ENCODE measurements around the gene LGALSL.

- PRO-cap: no peak
Observed at GRCh38 chr2:63994192-63994817, 24.9 kb downstream of the VPS54 start.

- PRO-cap: no peak
Observed at GRCh38 chr2:64012521-64013211, 6.6 kb downstream of the VPS54 start.

DNA sequence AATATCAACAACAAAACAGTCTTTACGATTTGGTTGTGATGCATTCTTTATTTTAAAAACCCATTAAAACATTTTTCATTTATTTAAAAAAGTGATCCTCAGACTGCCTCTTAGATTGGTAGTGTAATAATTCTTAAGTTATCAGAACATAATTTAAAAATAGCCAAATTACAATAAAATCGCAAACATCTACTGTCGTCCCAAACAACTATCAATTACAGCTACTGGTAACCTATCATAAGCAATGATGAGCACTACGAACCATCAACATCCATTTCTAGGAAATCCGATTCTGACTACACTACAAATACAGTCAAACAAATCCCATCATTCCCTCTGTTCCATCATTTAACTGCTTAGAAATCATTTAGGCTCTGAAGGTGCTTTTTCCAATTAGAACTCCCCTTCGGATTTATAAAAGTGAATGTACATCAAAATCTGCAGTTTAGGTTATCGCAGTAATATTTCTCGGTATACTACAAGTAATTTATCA lies 1.6 kb downstream of the VPS54 start:
- PRO-cap: no peak

DNA sequence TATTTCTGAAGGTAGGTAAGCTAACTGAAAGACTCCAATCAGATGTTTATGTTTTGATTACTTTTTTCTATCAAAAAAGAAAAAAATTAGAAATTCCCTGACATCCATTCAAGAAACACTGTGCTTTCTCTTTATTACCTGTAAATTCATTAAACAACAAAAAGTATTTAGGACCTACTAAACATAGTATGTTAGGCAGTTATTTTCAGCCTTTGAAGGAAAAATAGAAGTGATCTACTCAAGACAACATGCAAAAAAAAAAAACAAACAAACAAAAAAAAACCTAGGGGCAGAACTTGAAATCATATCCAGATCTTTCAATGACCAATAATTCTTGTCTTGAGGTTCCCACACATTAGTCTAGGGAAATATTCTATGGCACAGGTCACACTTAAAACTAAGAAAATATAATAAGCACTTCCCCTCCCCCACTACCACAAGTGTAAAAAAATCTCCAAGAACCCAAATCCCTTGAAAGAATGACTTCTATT lies 3.6 kb downstream of the PELI1 start:
- PRO-cap: no peak

DNA sequence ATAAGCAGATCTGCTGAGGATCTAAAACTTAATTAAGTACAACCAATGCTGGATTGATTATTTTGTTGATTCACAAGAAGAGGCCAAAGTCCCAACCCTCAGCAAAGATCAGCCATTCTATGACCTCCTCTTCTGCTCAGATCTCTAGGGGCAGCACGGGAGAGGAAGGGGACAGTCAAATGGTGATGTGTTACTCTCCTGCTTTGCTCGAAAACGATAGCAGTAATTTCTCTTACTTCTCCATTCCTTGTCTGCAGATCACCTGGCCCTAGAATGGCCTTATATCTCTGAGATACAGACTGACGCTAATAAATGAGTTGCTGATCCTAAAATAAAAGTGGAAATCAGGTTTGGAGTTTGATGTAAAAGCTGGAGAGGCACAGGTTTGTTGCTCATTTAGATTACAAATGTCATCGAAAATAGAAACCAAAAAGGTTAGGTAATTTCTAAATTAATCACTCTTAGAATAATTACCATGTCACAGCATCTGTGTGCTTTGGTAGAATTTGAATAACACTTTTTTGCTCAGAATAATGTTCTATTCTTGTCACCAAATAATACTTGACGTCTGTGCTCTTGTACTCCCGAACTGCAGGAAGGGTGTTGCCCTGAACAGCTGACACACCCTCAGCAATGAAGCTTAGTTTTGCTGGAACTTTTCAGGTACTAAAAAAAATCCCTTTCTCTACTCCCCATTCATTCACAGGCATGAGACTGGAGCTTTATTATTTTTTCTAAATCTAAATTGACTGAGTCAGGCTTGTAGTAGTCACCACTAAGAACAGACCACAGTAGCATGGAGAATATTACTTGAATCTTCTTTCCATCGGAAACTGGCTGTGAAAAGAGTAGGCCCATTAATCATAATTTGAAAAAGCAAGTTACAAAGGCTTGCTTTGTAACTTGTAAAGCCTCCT lies 69.9 kb upstream of the PELI1 start:
- PRO-cap: no peak

- PRO-cap: no peak
Observed at GRCh38 chr2:64400622-64401169, 53.3 kb upstream of the LGALSL start.

DNA sequence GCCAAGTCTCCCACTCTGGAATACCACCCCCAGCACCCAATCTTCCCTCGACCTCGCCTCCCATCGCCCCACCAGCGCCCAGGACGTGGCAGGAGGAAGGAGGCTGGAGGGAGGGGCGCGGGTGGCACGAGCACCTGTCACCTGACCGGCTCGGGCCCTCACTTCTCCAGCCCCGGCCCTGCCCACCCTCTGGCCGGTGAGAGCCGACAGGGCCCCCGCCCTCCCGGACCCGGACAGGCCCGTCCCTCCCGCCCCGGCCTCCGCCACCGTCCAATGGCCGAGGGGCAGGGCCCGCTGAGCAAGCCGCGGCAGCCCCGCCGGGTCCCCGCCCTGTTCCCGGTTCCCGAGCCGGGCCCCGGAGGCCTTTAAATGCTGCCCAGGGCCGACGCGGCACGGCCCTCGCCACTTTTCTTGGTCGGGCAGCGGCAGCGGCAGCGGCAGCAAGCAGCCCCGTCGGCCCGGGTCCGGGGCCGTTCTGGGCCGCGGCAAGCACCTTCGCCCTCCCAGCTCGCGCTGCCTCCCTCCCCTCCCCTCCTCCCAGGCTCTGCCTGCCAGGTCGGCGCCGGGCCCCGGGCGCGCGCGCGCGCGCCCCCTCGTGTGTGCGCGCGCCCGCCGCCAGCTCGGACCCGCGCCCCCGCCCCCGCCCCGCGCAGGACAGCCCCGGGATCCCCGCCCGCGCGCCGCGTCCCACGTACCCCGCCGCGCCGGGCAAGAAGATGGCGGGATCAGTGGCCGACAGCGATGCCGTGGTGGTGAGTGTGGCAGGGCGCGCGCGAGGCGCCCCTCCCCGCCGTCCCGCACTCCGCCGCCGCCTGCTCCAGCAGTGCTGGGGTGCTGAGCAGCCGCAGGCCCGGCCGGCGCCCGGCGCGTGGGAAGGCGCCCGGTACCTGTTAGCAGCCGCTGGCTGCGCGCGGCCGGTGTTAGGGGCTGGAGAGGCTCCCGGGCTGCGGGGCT lies at the start of gene LGALSL:
Gene LGALSL (plus strand): TSS at position 333 of the 954 bp plus-strand sequence.
- PRO-cap: bidirectional peak, plus-strand start at position 273 of the sequence, minus-strand start outside the sequence; bidirectional peak, plus-strand start at position 692 of the sequence, minus-strand start at position 515 of the sequence

DNA sequence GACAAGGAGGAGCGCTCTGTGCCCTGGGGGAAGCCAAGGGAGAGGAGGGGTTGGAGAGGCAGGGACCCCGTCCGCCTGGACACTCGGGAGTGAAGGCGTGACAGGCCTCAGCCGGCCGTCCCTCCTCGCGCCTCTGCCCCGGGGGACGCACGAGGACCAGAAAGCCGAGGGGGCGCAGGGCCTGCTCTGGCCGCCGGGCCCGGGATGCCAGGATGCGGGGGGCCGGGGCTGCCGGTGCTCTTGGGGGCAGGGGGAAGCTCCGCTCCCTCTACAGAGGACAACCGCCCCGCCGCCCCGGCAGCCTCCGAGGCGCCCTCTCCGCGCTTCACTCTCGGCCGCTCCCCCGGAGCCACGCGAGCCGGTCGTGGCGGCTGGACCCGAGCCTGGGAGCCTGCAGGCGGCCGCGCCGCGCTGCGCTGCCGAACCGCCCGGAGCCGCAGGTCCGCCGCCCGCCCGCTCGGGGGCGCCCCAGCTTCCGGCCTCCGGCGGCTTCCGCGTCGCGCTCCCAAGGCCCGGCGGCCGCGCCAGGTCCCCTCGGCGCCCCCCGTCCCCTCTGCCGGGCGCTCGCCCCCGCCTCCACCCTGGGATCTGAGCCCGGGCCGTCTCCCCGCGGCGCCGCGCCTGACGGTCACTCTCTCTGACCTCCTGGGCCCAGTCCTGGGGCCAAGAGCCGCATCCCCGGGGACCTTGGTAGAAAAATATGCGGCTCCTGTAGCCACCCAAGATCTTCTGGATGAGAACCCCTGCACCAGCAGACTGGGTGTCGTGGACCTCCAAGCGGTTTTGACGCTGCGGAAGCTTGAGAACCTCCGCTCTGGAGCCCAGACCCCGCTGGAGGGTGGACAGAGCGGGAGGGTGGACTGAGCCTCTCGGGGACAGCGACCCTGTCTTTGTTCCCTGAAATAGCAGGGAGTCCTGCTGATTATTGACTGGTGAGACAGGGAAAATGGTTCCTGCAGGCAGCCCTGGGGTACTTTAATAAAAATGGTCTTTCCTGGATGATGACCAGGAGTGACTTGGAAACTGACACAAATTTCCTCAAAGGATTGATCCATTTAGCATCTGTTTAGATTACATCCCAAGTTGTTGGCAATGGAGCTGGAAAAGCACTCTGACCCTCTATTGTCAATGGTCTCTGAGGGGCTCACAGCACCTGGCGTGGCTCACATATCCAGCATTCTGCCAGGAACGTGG lies 44.3 kb downstream of the SERTAD2 start:
- PRO-cap: unidirectional peak, plus-strand start at position 159 of the sequence; bidirectional peak, plus-strand start at position 491 of the sequence, minus-strand start at position 418 of the sequence; unidirectional peak, minus-strand start at position 862 of the sequence

DNA sequence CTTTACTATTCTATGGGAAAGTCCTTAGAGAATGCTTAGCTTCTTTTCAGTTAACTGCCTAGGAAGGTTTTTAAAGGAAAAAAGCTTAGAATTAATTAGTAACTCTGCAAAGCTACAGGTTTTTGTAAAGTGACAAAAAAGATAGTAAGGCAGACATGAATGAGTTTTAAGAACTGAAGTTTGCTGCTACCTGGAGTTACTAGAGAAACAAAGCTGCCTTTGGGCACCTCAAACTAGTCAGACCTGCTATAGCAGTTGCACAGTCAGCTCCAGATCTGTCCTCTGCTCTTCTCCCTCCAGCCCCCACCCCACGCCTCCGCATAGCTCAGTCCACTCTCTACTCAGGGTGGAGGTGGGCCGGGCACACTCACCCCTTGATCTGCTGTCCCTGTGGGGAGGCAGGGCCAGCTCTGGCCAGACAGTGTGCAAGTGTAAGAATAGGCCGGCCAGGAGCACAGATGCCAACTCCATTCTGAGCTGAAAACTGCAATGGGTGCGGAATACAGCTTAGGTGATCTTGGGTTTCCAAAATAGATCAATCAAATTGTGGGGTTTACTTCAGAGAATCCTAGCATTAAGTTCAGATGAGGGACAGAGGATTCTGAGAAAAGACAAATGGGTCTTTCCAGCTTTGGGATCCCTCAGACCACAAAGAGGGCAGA lies 4.1 kb downstream of the SERTAD2 start:
- PRO-cap: no peak

GRCh38 chr2:64748652-64749083 lies 95.0 kb upstream of the SERTAD2 start:
- PRO-cap: no peak

DNA sequence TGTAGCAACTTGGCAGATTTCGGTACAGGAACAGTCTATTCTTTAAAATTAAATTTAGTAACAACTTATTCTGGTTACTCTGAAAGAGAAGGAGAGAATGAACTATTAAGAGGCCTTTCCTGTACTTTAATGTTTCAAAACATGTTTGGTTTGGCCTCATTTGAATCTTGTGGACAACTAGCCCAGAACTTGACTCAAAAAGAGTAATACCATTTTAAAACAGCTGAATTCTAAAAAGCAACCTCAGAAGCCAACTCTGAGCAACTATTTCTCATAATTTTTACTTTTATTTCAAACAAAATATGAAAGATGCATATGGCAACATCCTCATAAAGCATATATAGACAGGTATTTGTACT lies 95.3 kb upstream of the SERTAD2 start:
- PRO-cap: no peak

DNA sequence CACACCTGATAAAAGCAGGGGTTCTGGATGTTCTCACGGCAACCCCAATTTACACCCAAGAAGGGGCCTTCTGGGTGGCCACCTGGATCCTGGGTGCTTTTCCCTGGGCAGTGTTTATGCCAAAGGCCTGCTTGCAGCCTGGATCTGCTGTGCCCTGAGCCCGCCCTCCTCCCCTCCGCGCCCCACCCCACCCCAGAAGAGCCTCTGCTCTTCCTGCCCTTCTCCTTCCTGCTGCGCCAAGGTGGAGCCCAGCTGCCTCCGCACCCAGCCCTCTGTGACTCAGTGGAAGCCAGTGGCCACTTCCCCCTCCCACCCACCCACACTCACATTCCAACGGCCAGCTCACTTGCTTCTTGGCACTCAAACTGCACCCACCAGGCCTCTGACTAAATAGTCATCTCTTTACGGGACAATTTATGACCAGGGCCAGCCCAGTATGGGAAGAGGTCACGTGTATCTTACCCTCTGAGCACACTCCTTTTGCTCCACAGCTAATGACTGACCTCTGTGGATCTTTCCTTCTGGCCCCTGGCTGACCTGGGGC lies 150.4 kb upstream of the SLC1A4 start:
- PRO-cap: no peak

DNA sequence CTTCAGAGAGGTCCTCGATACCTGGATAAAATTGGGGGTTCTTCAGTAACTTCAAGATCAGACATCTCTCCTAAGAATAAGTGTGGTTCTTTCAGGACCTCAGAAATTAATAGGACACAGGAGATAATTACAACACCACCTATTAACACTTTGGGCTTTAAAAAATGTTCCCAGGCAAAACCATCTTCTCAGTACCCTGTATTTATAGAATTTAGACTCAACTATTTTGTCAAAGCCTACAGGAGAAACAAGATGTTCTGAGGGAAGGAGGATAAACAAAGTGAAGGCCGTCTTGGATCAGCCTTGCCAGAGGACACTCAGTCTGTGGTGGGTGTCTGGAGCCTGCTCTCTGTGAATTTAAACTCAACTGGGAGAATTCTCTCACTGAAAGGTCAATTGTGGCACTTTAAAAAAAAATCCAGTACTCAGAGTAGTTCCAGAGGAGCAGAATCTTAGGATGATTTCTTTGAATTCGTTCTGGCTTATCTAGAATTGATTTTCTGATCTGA lies 28.4 kb upstream of the SLC1A4 start:
- PRO-cap: no peak

GRCh38 chr2:65018519-65019065 lies 29.4 kb downstream of the SLC1A4 start:
- PRO-cap: no peak

GRCh38 chr2:65046731-65047526 lies 9.3 kb upstream of the CEP68 start:
- PRO-cap: no peak

GRCh38 chr2:65073324-65073523 lies 17.0 kb downstream of the CEP68 start:
- PRO-cap: no peak

- PRO-cap: bidirectional peak, plus-strand start at chr2:65227847, minus-strand start at chr2:65227599
Observed at GRCh38 chr2:65227279-65227714, 334 bp upstream of the ACTR2 start.

DNA sequence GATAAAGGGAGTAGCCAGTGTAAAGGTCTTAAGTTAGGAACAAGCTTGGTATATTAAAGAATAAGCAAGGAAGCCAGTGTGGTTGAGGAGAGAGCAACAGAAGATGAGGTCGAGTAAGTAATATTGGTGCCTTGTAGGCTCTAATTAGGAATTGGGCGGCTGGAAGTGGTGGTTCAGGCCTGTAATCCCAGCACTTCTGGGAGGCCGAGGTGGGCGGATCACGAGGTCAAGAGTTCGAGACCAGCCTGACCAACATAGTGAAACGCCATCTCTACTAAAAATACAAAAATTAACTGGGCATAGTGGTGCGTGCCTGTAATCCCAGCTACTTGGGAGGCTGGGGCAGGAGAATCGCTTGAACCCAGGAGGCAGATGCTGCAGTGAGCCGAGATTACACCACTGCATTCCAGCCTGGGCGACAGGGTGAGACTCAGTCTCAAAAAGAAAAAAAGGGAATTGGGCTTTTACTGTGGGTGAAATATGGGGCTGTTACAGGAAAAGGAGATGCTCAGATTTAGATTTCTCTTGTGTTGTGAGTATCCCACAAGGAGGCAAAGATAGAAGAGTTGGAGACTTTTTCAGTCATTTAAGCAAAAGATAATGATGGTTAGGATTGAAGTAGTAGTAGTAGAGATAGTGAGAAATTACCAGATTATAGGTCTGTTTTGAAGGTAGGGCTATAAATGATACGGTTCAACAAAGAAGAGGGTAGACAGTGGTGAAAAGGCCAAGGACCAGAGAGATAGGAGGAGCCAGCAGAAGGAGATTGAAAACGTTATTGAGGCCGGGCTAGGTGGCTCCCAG lies 20.5 kb downstream of the ACTR2 start:
- PRO-cap: no peak

DNA sequence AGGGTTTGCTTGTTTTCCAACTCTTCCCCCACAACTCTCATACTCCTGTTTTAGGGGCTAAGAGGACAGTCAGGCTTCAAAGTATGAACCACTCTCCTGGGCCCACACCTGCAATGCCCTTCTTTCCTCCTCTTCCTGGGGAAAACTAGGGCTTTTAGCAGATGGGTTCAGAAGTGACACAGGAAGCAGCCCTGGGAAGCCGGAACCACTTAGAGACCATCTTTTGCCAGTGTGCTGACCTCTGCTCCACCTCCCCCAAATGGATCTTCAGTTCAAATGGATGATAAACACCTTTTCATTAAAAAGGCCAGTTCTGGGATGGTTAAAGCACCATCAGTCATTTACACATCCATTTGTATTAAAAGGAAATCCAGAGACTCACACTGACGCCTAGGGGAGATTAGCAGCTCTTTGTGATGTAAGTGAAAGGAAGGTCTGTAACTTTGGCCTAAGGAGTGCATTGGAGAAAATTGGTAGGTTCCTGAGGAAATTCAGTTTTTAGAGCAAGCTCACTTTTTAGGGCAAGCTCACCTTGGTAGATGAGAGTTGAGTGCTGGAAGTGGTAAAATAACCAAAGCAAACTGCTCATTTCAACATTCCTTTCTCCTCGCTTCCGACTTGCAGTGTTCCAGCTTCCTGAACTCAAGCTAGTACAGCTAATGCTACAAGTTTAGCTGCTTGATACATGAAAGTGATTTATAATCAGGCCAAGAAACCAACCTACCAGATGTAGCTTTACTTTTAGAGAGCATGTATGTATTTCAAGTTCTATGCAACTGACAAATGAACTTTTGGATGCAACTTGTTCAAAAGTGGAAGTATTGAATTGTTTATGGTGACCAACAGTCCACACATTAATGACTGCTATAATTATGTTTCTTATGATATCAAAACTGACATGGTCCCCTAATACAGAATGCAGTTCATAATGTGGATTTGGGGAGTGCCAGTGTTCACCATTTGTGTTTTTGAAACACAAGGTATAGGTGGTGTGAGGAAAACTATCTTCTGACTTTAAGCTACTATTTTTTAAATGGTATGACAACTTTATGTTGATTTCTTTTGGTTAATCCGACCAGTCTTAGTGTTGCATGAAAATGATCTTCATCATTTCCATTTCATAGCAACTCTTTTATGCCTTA lies 47.8 kb downstream of the ACTR2 start:
- PRO-cap: no peak

GRCh38 chr2:65277073-65277809 lies 49.6 kb downstream of the ACTR2 start:
- PRO-cap: no peak

Measured in WTC11 (cell line).